H4 (cell line): Measurements from ENCODE around the gene FGFR1OP2.

GRCh38 chr12:26630009-26630363 lies 203.0 kb downstream of the ITPR2 start:
- RAMPAGE, long total RNA, result no peak

DNA sequence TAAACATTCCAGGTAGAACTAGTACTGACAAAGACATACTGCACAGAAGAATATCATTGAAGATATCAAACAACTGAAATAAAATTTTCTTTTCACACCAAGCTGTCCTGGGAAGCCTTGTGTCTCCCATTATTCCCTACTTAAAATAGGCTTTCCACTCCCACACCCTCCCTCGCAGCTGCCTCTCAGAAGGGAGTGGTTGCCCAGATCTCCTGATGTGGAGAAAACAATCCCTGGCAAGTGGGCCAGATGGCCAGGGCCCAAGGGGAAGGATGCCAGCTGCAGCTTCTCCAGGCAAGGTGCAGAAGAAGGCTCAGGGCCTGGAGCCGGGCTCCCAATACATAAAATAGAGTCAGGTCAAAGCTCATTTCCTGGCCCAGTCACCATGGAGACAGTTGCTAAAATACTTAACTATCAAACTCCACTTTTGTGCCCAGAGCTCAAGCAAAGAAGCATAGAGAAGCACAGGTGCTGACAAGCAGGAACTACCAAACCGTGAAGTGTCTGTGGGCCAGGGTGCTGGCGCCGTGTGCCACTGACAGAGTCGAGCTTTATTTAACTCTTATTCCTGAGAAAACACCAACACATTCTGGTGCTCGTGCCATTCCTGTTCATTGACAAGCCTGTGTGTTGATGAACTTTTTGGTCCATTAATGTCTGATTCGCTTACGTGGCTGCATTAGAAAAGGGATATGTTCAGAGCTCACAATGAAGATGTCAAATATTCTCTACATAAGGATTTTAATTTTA lies 45.7 kb upstream of the ITPR2 start:
- RAMPAGE, long total RNA, result no peak

DNA sequence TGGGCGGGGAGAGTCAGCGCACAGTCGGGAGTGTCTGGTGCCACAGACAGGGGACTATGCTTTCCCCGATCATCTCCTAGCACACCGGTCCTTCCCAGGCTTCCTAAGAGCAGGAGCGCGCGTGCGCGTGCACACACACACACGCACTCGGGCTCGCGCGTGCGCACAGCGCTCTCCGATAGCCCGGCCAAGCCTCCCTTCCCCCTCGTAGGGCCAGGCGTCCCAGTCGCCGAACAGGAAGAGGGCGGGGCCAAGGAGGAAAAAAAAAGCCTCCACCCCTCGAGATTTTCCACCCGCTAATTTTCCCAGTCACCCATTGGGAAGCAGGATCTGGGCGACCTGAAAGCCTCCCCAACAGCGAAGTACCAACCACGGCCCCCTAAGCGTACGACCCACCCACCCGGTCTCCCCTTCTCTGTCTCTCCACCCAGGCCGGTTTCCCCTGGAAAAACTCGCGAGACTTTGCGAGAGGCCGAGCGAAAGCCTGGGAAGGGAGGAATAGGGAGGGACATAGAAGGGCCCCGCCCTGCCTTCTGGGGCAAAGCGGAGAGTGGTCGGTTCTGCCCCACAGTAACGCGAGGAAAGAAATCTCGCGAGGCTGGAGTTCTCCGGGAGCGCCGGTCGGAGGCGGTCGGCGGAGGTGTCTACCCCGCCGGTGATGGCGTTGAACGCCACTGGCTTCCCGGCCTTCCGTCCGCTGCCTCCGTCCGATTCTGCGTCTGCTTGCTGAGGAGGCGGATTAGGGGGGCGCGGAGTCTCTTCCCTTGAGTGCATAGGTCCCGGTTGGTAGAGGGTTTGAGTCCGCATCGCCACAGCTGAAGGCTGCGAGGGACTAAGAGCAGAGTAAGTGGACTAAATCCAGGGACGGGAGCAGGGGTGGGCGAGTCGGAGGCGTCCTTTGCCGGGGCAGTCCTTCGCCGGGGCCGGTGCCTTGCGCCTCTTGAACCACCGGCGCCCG lies at the start of gene FGFR1OP2:
Gene FGFR1OP2 (plus strand): TSS at position 603 of the 958 bp plus-strand sequence.
- RAMPAGE, long total RNA, result start-site peak on the plus strand centred at position 621 of the sequence, 40 bp wide, 220 reads

DNA sequence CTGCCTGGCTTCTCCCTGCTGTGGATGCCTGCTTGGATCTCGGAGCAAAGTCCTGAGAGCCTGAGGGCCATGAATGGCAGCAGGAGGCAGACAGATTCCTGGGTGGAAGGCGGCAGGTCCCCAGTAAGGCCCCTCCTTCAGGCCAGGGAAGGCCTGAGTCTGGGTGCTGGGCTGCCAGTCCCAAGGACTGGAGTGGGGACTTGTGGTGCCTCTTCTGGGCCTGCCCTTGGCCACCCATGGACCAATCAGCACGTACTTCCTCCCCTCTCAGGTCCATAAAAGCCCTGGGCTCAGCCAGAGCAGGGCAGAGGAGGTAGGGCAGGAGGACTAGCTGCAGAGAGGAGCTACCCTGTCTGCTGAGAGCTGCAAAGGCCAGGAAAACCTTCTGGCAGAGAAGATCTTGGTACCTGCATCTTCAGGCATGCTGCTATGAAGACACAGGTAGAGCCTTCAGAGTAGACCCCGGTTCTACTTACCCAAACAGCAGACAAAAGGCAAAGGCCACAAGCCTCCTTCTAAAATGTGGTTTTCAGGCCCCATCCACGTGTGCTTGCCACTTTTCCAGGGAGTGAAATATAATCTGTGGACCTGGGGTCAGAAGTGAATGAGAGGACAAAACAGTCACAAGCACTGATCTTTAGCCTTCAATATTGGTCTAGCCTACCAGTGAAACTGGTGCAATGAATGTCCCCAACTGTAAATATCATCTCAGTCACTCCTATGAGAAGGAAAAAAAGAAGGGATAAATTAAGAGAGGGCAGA lies 29.8 kb upstream of the STK38L start:
- RAMPAGE, long total RNA, result no peak

DNA sequence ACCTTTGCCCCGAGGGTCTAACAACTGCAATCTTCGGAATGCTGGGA lies 193 bp upstream of the BMAL2 start:
- RAMPAGE, long total RNA, result no peak

DNA sequence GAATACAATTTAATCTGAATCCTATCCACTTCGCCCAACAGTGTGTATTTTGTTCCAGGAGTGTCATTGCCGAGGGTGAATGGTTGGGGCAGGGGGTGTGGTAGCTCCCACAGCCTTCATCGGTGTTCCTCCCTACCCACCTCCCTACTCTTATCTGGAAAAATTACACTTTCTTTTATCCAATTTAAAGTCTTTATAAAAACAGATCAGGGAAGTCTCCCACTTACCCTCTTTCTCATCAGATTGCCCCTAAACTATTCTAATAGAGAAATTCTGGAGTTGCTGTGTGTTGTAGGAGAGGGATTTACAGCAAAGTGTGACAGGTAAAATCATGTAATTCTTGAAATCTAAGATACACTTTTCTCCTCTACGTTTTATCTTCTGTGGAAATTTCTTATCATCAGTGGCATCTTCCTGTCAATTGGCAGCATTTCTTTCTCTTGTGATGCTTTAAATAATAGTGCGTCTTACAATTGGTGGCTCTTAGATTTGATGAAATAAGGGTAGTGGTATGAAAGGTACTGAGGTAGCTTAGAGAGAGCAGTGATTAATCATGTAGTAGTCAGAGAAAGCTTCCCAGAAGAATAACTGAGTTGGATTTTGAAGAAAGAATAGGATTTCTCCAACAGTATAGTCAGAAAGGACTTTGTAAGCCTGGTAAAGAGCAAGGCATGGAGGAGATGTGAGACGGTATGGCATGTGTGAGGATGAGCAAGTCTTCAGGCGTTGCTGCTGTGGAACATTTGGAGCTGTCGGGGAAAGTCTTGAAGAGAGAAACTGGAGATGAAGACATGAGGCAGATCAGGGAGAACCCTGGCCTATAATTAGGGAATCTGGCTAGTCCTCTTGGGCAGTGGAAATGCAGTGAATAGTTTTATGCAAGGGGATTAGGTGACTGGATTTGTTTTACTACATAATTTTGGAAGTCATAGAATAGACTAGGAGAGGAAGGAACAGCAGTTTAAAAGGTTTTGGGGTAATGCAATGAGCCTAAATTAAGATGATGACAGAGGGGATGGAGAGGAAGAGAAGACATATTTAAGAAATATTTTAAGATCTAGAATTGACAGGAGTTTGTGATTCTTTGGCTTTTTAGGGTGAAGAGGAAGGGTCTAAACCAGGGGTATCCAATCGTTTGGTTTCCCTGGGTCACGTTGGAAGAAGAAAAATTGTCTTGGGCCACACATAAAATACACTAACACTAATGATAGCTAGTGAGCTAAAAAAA lies 45.6 kb downstream of the BMAL2 start:
- RAMPAGE, long total RNA, result no peak

GRCh38 chr12:27379041-27380283 lies 46.8 kb downstream of the BMAL2 start:
- RAMPAGE, long total RNA, result no peak

DNA sequence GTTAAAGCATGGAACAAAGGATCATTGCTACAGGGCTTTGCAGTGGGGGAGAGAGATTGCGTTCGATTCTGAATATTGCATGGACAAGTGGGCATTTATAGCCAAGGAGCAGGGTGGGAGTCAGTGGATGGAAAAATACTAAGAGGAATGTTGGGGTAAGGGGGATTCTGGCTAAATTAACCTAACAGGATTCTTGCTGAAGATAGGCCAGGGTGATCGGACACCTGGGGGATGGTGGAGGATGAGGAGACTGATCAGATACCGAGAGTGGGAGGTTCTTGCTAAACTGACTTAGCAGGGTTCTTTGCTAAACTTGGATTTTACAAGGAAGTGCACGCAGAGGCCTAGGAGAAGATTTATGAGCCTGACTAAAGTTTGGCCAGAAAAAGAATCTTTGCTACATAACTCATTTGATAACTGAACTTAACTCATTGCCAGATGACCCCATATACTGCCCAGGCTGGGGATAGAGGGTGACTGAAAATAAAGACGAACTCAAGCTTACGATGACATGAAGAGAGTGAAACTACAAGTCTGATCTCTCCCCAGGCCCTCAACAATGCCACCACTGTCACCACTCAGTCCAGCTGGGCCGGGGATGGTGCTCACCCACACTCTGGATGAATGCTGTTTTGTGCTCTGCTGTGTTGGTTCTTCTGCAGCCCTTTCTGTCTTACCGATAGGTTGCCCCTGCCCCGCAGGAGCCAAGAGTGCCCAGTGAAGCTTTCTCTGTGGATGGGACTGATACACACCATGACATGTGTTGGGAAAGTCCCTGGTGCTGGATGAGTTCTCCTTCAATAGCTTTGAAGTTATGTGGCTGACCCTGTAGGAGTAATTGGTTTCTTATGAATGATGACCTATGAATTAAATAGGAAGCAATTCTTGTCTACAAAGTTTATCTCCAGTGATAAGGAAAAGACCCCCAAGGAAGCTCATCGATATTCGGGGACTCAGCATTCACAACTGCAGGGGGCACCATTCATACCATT lies 29.0 kb downstream of the PPFIBP1 start:
- RAMPAGE, long total RNA, result no peak

- RAMPAGE, long total RNA, result no peak
Measured at GRCh38 chr12:27688828-27689230, 7.4 kb upstream of the REP15 start.

- RAMPAGE, long total RNA, result no peak
Measured at GRCh38 chr12:27754843-27755934, 24.8 kb upstream of the KLHL42 start.

- RAMPAGE, long total RNA, result no peak
Measured at GRCh38 chr12:27781016-27781504, 1.0 kb upstream of the MANSC4 start.

GRCh38 chr12:27795001-27795491 lies 15.0 kb upstream of the MANSC4 start:
- RAMPAGE, long total RNA, result no peak

DNA sequence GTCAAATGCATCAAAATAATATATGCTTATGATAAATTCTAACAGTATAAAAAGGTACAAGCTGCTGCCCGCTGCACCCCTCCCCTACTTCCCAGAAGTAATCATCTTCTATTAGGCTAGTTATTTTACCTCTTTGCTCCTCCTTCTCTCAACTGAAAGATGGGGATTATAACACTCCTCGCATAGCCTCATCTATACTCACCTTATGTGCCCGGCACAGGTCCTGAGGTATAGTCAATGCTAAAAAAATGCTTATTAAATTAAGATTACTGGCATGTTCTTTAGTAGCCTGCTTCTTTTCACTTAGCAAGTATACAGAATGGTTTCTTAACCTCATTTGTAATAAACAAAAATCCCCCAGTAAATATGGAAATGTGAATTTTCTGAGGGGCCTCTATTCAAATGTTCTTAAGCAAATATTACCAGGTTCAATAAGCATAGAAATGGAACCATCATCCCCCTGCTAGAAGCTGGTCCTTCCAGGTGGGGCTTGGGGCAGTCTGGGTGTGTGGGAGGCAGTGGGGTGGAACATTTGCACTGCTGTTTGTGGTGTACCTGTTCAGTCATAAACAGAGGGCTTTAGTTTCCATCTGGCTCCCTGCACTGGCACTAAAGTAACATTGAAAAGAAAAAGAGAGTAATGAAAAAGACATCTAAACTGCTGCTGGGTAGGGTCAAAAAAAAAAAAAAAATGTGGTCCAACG lies 43.9 kb upstream of the MANSC4 start:
- RAMPAGE, long total RNA, result no peak

DNA sequence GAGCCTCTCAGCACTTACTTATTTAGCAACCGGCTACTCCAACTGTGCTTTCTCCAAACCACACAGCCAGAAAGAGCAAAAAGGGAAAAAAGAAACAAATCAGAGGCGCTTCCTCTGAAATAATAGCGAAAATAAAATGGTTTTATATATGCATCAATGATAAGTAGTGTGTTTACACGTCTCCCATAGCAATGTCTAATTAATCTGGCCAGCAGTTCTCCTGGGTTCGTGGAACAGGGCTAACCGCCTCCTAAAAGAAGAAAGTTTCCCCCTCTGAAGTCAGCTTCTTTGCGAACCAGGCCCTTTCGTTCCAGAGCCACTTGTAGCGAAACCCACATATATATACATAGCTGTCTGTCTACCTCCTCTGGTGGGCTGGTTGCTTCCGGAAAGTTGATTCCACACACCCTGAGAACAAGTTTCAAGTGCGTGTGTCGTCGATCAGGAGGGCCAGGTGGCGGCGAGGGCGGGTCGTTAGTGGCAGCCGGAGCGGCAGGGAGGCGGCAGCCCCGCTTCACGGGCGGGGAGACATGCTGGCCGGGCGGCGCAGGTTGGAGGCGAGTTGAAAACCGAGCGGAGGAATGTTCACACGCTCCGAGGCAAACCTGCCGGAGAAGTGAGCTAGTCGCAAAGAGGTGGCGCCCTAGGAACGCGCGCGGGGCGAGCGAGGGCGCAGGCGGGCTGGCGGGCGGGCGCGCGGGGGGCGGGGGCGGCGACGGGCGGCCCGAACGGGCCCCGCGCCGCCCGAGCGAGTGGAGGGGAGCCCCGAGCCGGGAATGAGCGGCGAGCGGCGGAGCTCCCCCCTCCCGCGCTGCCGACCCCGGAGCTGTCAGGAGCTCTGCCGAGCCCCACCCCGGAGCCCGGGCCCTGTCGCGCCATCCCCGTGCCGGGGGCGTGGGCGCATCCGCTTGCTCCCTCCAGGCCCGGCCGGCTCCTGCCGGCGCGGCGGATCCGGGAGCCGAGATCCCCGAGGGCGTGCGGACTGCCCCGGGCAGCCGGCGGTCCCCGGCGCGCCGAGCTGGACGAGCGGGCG lies 2.6 kb downstream of the PTHLH start:
- RAMPAGE, long total RNA, result no peak

DNA sequence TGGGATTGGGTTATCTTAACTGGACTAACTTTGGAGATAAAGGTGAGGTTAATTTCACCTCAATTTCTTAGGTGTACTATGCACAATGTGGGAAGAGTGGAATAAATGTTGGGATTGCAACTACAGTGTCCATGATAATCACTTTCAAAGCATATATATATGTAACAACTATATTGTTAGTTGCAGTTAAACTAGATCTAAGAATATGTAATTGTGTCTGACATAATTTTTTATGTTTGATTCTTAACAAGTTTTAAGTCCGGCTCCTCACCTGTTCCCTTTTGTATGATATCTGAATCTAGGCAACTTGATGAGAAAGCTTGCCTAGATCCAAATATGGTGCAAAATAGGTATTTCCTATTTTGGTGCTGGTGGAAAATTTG lies 4.4 kb upstream of the CCDC91 start:
- RAMPAGE, long total RNA, result no peak

GRCh38 chr12:28462517-28463335 lies 272.5 kb downstream of the CCDC91 start:
- RAMPAGE, long total RNA, result no peak

DNA sequence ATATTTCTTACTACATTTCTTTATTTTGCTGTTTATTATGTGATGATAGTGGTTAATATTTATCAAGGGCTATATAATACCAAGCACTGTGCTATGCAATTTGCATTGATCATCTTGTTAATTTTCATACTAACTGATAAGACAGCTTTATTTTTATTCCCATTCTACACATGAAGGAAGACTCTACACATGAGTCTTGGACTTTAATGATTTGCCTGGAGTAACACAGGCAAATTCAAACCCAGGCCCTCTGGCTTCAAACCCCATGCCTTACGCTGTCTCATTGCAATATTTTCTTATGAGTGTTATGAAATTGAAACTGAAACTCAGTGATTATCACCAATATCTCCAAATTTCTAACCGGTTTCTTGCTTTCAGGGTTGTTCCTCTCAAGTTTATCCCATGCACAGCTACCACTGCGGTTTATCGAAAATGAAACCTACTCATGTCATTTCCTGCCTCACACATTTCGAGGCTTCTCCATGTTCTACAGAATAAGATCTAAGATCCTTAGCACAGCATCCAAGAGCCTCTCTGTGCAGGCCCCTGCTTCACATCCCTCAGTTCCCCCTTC lies 45.7 kb upstream of the FAR2 start:
- RAMPAGE, long total RNA, result no peak

DNA sequence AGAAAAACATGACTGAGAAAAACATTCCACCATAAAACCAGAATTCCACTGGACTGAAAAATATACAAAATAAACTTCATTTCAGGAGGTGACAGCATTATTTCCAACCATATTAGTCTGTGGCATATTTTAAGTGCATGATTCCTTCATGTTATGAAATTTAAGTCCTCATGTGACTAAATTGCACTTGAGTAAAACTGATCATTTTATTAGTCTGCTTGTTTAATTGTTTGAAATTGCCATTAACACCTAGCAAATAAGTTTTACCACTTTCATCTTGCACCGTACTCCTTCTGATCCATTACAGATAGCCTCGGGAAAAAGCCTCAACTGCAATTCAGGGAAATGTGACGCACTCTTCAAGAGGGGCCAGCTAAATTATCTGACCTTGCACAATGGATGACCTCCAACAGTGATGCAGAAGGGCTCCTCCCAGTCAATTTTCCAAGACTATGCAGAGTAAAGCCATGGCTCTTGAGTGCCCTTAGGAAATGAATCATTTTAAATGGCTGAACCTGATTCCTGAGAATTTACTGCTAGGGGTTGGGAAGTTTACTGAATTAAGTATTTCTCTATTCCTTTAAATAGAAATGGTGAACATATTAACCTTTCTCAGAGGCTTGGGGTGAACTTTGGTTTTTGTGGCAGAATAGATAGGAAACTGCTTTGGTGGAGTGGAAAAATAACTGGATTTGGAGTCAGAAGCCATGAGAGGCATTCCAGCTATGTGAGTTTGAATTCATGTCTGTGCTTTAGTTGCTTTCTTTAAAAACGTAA lies 64.6 kb upstream of the OVCH1 start:
- RAMPAGE, long total RNA, result no peak

DNA sequence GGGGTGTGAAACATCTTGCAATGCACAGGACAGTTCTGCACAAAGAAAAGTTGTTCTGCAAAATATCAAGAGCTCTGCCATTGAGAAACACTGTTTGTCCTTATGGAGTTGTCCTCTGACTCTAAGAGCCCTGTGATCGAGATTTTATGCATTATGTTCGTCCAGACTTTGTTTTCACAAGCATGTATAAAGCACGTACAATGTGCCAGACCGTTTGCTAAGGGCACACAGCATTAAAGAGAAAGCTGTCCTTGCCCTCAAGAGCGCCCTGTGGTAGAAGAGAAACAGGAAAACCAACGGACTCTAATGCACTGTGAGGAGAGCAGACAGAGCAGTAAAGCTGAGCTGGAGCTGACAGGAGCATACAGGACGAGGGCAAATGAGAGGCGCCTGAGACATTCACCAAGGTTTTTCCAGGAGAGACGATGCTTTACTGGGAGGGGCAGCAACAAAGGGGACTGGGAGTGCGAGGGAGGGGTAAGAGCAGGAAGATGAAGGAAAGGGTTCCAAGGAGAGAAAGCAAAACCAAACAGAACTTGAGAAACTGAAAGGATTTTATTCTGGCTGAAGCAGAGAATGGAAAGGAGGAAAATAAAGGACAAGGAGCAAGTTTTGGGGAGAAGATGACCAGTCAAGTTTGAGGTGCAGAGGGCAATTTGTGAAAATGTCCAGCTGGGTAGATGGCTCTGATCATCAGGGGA lies 66.2 kb upstream of the OVCH1 start:
- RAMPAGE, long total RNA, result no peak

DNA sequence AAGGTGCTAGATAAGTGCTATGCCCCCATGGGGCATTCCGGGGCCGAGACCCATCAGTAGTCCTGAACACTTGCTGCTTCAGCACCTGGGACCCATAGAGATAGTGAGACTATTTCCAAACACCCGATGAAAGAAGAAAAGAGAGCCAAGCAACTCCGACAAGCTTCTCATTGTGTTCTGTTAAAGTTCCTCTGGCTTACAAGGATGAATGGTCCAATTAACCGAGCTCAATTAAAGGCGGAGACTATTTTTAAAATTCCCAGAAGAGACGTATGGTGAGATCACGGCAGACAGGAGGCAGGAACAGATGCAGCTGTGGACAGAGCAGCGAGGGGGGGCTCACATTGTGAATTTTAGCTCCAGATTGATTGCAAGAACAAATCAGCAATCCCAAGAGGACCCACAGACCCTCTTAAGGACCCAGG lies 142.5 kb upstream of the OVCH1 start:
- RAMPAGE, long total RNA, result no peak